Ovary (tissue), 7 donors: ENCODE measurements around a stretch of chr5.

DNA sequence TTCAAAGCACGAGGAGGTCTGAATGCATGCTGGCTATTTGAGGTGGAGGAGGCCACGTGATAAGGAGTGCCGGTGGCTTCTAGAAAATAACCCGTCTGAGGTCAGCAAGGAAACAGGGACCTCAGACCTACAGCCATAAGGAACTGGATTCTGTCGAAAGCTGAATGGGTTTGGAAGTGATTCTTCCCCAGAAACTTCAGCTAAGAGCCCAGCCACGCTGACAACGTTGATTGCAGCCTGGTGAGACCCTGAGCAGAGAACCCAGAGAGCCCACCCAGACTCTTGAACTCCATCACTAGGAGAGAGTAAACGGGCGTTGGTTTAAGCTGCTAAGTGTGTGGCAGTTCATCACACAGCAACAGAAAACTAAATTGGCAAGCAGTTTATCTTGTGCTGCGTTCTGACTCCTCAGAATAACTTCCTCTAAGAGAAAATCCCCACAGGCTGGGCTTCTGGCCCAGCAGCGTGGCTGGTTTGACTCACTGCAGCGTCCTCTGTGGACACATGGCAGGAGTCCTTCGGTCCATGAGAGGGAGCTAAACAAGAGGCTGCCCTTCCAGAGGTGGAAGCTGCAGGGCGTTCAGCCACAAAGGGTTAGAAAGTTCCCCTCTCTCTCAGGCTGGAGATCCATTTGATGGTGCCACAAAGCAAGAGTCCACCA, 45.9 kb upstream of the FBXW11 start:
- PRO-cap, 7 experiments = no peak in any of the 7 experiments
- RAMPAGE, long total RNA, 2 experiments = no peak in any of the 2 experiments

GRCh38 chr5:172063476-172063829, 57.0 kb upstream of the FBXW11 start:
- PRO-cap, 7 experiments = no peak in any of the 7 experiments
- RAMPAGE, long total RNA, 2 experiments = no peak in any of the 2 experiments

DNA sequence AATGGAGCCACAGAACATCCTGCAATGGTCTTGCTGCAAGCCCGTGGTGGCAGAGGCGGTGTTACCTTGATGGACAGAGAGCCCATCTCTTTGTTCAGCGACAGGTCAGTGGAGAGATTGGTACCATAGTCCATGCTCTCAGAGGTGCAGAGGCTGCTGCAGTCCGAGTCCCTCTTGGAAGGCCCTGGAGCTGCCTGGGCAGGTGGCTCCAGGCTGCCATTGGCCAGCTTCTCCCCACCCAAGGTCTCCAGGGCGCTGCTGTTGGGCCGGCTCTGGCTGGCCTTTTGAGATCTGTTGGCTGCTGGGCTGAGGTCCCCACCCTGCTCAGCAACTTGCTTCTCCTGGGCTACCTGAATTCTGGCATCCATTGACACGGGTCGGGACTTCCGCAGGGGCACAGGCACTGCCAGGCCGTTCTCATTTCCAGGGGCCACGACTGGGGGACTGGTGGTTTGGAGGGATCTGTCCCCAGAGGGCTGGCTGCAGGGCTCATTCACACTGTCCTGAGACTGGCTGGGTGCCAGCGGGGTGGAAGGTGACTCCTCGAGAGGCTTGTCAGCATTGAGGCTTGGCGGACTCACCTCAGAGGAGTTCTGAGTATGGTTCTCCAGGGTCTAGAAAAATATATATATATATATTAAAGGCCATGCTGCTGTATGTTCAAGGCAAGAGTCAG, 87.0 kb upstream of the FBXW11 start:
- PRO-cap, 7 experiments = no peak in any of the 7 experiments
- RAMPAGE, long total RNA, 2 experiments = no peak in any of the 2 experiments

DNA sequence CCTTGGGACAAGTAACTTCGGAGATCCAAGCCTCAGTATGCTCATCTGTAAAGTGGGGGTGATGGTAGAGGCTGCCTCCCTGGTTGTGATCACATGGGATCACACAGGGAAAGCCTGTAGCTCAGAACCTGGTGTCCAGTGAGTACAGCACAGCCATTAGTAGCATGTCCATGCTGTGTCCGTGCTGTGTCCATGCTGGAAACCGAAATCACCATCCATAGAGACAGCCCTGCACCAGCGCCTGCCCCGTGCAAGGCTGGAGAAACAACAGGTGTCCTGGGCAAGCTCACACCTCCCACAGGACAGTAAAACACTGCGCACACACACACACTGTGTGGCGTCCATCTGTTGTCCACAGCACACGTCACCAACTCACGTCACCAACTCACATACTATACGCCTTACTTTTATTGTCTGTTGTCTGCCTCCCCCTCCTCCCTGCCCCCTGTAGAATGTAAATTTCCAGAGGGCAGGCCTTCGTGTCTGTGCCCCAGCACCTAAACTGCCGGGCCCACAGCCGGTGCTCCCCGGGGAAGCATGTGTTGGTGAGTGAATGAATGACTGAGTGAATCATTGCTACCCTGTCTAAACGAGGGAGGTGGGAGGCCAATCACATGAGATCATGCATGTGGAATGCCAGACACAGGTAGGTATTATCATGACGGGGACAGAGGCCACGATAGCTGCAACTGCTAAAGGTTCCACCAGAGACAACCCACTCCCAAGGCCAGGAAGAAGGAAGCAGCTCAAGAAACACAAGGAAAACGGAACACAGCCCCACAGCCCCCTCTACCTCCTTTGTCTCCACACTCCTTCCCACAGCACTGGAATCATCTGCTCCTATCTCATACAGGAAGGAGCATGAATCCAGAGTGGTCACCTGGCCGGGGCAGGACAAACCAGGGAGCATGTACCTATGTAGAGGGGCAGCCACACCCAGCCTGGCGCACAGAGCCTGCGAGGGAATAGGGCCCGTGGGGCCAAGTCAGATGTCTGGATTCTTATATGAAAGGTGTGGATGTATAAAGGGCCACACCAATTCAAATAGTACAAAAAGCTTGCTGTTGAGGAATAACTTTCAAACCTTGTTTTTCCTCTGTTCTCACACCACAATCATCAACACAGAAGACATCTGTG, 42.0 kb downstream of the STK10 start:
- PRO-cap, 7 experiments = no peak in any of the 7 experiments
- RAMPAGE, long total RNA, 2 experiments = no peak in any of the 2 experiments

DNA sequence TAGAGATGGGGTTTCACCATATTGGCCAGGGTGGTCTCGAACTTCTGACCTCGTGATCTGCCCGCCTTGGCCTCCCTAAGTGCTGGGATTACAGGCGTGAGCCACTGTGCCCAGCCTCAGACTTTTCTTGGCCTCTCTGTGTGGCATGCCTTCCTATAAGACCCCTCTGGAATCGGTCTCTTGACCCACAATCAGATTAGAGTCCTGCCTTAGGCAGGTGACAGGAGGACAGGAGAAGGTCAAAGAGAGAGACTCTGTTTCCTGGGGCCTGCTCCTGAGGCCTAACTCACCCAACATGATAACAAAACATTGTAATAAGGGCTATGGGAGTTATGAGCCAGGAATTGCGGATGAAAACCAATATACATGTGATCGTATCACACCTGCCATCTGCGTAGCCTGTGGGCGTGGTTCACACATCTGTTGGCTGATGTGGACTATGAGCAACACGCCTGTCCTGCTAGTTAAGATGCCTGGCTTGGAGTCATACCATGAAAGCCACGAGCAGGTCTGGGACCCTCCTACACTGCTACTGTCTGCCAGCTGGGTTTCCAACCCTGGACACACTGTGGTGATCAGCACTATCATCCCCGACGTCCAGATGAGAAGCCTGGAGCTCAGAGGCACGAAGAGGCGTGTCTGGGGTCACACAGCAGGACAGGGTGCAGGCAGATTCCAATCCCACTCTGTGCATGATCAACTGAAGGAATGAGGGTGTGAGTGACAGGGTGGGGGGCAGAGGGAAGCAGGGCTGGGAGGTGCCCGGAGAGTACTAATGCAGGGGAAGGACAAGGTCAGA, 40.2 kb downstream of the STK10 start:
- PRO-cap, 7 experiments = no peak in any of the 7 experiments
- RAMPAGE, long total RNA, 2 experiments = no peak in any of the 2 experiments

DNA sequence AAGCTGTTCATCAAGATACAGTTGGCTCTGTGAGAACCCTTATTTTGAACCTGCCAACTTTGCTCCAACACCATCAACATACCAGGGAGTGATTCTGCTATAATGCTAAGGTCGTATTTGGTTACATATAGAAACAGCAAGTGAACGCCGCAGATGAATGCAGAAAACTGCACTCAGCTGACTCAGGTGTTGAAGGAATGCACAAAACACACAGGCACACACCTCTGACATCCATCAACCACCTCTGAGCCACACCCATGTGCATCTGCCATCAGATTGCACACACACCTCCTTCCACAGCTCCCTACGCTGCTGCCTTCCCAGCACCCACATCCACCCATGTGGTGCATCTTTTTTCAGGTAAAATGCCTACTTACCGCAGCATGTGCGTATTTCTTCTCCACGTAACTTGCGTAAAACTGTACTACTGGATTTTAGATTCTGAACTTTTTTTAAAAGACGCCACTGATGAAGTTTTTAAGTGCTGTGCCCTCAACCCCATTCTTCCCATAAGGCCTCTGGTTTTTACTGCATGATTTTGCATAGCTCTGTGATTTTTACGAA, 7.1 kb downstream of the STK10 start:
- PRO-cap, 7 experiments = no peak in any of the 7 experiments
- RAMPAGE, long total RNA, 2 experiments = no peak in any of the 2 experiments

DNA sequence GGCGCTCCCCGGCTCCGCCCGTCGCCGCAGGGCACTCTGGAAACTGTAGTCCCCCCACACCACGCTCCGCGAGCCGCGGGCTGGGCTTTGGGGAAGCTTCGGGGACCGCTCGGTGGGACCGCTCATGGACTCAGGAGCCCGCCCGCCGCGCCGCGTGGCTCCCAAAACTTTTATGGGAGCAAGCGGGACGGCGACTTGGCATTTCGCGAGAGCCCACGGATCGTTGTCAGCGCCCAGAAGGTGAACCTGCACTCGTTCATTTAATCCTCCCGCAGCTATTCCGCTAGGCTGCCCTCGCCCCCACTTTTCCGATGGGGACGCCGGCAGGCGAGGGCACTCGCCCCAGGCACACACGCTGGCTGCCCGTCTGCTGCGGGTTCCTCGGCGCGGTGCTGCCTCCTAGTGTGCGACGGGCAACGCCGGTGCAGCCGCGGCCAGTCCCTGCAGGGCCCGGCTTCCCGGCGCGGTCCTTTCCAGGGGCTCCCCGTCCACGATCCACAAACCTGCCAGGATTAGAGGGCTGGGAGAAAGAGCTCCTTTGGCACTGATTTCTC, 496 bp upstream of the STK10 start:
- PRO-cap, 7 experiments = peak in 7 of 7 experiments; most common plus-strand start position 57 of the sequence (in 7)
- RAMPAGE, long total RNA, 2 experiments = no peak in any of the 2 experiments

DNA sequence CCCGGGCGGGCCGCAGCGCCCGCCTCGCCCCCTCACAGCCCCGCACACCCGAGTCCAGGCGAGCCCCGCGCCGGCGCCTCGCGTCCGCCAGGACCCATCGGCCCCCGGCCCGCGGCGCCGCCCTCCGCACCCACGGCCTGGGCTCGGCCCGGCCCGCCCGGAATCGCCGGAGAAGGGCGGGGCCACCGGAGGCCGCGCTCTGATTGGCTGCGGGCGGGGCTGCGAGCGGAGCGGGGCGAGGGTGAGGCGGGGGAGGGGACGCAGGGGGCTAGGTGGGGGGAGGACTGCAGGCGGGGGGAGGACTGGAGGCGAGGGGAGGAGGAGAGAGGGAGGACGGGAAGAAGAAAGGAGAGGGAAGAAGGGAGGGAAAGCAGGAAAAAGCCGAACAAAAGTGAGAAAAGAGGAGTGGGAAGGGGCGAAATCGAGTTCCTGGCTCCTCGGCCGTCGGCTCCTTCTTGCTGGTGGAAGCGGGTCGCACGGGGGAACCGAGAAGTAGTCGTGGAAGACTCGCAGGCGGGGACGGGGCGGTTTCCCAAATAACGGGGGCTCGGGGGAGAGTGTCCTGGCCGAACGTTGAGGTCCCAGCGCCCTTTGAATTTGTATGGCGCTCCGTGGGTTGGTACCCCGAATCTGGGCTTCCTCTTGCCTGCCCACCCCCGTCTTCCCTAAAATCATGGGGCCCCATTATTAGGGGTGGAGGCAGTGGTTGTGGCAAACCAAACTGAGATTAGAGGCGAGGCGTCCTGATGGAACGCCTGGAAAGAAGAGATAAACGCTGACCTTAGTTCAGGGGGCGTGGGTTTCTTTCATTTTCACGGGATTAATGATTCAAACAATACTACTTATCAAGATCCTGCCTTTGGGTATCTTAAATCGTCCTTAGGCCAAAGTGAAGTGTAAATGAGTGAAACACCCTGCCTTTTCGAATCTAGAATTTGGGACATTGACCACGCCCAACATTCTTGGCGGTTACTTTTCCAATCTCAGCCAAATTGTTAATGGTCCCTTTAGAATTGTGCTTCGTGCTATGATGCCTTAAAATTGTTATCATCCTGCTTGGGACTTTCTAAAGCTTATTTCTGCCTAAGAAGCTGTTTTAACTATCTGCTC, 744 bp upstream of the UBTD2 start:
- PRO-cap, 7 experiments = peak in 7 of 7 experiments; most common plus-strand start position 271 of the sequence (in 3); most common minus-strand start position 134 of the sequence (in 7)
- RAMPAGE, long total RNA, 2 experiments = no peak in any of the 2 experiments

GRCh38 chr5:172353724-172354270, 70.2 kb upstream of the UBTD2 start:
- PRO-cap, 7 experiments = no peak in any of the 7 experiments
- RAMPAGE, long total RNA, 2 experiments = start-site peak on the minus strand in 1 of 2 experiments, at chr5:172353897-172354163 at its widest, 6 to 17 reads per replicate

- PRO-cap, 7 experiments = peak in 1 of 7 experiments; most common plus-strand start chr5:172411658 (in 1); most common minus-strand start chr5:172411598 (in 1)
- RAMPAGE, long total RNA, 2 experiments = start-site peak on the minus strand in 1 of 2 experiments, at chr5:172411510-172411604 at its widest, 6 reads per replicate
Observed at GRCh38 chr5:172411310-172411804, 43.0 kb downstream of the SH3PXD2B start.

- PRO-cap, 7 experiments = no peak in any of the 7 experiments
- RAMPAGE, long total RNA, 2 experiments = no peak in any of the 2 experiments
Observed at GRCh38 chr5:172419212-172419565, 35.1 kb downstream of the SH3PXD2B start.

- PRO-cap, 7 experiments = no peak in any of the 7 experiments
- RAMPAGE, long total RNA, 2 experiments = no peak in any of the 2 experiments
Observed at GRCh38 chr5:172585115-172585591, 55.9 kb upstream of the NEURL1B start.

DNA sequence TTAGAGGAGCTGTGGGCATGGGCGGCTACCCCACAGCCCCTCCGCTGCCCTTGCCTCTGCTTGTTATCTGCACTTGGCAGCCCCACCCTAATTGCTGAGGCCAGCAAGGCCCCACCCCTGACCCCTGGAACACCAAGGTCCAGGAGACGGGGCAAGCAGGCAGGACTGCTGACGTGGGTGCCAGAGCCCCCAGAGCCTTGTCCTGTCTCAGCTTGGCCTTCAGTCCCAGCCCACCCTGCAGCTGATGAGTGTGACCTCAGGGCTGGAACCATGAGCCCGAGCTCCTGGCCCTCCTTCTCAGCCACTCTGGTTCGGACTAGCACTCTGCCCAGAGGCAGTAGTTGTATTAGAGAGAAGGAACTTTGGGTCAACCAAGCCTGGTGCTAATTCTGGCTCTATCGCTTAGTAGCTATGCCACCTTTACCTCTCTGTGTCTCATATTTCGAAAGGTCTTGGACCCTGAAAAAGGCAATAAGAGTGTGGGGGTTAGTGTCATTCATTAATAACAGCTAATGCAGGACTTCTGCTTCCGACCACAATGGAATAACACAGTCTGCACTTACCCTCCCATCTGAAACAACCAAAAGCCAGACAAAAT, 29.0 kb upstream of the NEURL1B start:
- PRO-cap, 7 experiments = no peak in any of the 7 experiments
- RAMPAGE, long total RNA, 2 experiments = no peak in any of the 2 experiments

- PRO-cap, 7 experiments = no peak in any of the 7 experiments
- RAMPAGE, long total RNA, 2 experiments = no peak in any of the 2 experiments
Observed at GRCh38 chr5:172636745-172637785, 4.0 kb upstream of the NEURL1B start.

DNA sequence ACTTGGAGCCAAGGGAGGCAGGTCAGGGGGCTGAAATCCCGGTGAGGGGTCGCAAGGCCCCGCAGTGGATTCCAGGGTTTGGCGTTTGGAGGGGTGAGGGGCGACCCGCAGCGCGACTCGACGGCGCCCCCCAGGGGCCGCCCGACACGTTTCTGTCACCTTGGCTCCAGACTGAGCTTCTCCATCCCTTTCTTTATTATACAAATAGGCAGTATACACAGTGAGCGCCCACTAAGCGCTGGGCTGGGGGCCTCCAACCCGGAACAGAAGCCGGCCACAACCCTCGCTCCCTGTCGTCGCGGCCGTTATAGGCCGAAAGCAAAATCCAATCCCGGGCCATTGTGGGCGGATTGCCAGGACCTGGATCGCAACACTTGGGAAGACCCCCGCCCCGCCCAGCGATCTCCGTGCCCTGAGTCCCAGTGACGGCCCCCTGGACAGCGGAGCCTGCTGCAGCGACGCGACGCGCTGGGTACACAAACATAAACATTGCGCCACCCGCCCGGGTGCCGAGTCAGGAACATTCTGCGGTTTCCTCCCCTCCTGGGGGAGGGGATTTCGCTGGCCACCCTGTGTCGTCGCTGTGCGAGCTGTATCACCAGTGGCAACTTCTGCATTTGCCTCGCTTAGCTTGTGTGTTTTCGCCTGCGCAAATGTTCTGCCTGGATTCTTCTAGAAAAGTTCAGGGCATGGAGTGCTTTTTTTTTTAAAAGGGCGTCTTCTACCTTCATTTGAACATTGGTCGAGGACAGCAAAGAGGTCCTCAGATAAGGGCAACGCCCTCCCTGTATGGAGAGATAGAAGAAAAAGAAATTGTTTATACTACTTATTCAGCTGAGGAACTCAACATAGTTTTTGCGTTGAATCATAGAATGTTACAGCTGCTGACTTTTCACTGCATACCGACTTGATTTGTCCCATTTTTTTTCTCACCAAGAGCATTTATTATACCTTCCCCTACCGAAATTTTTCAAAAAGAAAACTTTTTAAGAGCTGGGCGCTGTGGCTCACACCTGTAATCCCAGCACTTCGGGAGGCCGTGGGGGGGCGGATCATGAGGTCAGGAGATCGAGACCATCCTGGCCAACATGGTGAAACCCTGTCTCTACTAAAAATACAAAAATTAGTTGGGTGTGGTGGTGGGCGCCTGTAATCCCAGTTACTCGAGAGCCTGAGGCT, 1.4 kb upstream of the DUSP1 start:
- PRO-cap, 7 experiments = peak in 6 of 7 experiments; most common plus-strand start position 211 of the sequence (in 4); most common minus-strand start position 87 of the sequence (in 3)
- RAMPAGE, long total RNA, 2 experiments = start-site peak on the plus strand in 1 of 2 experiments, centred at position 593 of the sequence, 7 reads per replicate; start-site peak on the minus strand in 1 of 2 experiments, centred at position 462 of the sequence, 15 reads per replicate

GRCh38 chr5:172777435-172778085, 6.6 kb upstream of the DUSP1 start:
- PRO-cap, 7 experiments = peak in 2 of 7 experiments; most common minus-strand start chr5:172777599 (in 1)
- RAMPAGE, long total RNA, 2 experiments = no peak in any of the 2 experiments

GRCh38 chr5:172778118-172778913, 7.3 kb upstream of the DUSP1 start:
- PRO-cap, 7 experiments = no peak in any of the 7 experiments
- RAMPAGE, long total RNA, 2 experiments = no peak in any of the 2 experiments

- PRO-cap, 7 experiments = no peak in any of the 7 experiments
- RAMPAGE, long total RNA, 2 experiments = no peak in any of the 2 experiments
Observed at GRCh38 chr5:172779799-172780274, 8.8 kb upstream of the DUSP1 start.

DNA sequence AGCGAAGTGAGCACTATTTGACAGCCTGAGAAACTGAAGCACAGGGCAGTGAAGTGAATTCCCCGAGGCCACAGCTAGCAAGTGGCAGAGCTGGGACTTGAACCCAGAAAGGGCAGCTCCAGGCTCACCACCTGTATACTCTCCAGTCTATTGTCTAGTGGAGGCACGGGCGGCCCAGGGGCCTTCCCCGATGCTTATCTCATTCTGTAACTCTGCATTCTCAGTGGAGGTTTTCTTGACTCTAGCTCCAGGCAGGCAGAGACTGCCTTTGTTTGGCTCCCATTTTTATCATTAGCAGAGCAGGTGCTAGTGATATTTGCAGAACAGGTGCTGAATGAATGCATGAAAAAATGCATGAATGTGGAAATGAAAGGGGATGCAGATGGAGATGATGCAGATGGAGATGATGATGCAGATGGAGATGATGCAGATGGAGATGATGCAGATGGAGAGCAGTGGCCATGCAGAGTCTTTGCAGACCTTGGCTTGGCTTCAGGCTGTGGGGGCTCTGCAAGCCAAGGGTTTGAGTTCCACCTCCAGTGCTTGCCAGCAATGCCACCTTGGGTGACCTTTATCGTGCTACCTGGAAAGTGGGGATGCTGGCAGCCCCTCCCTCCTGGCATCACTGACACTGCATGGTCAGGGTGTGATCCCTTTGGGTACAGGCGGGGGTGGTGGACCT, 32.7 kb downstream of the ERGIC1 start:
- PRO-cap, 7 experiments = no peak in any of the 7 experiments
- RAMPAGE, long total RNA, 2 experiments = start-site peak on the plus strand in 1 of 2 experiments, centred at position 168 of the sequence, 7 reads per replicate

DNA sequence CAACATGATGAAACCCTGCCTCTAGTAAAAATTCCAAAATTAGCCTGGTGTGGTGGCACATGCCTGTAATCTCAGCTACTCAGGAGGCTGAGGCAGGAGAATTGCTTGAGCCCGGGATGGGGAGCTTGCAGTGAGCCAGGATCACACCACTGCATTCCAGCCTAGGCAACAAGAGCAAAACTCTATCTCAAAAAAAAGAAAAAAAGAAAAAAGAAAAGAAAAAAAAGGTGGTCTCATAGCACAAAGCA, 38.5 kb downstream of the ERGIC1 start:
- PRO-cap, 7 experiments = no peak in any of the 7 experiments
- RAMPAGE, long total RNA, 2 experiments = no peak in any of the 2 experiments